HT-29 (cell line): ENCODE data around the genes SERPINE2 and FAM124B.

DNA sequence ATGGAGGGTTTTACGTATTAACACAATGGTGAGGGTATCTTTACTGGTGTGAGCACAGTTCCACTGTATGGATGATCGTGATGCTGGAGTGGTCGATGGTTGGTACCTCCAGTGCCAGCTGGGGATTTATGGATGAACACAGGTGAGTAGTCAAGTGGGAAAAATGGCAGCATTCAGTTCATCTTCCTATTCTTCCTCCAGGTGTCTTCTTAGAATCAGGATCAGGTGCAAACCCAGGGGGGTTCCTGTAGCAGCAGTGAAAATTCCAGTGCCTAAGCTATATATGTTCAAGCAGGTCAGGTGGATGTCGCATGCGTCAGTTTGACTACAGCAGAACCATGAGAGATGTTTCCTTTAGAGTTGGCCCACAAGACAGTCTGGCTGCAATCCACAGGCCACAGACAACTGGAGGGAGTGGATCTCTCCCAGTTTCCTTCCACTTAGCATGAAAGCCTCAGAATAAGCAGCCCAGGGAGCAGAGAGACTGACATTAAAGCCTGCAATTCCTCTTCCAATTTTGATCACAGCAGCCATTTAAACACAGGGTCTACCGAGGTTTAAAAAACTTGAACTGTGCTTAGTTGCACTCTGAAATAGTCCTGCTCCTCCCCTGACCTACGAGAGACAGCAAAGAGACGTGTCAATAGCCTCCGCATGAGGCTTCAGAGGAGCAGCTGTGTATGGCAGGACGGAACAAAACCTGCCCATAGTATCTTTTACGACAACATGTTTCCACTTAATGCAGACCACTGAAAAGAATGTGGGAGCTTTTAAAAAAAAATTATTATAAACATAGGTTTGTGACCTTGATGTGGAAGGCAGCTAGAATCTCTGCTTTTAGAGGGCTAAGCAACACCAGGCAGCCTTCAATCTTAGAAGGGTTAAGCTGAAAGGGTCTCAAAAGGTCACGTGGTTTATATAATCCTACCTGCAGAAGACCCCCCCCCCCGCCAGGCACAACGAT is 997 bp upstream of the KCNE4 start:
- RAMPAGE, long total RNA: no peak

GRCh38 chr2:223587999-223588369 is 14.2 kb downstream of the SCG2 start:
- RAMPAGE, long total RNA: no peak

GRCh38 chr2:223815227-223815700 is 22.1 kb downstream of the AP1S3 start:
- RAMPAGE, long total RNA: no peak

GRCh38 chr2:223870057-223870284 is 32.6 kb upstream of the AP1S3 start:
- RAMPAGE, long total RNA: no peak

DNA sequence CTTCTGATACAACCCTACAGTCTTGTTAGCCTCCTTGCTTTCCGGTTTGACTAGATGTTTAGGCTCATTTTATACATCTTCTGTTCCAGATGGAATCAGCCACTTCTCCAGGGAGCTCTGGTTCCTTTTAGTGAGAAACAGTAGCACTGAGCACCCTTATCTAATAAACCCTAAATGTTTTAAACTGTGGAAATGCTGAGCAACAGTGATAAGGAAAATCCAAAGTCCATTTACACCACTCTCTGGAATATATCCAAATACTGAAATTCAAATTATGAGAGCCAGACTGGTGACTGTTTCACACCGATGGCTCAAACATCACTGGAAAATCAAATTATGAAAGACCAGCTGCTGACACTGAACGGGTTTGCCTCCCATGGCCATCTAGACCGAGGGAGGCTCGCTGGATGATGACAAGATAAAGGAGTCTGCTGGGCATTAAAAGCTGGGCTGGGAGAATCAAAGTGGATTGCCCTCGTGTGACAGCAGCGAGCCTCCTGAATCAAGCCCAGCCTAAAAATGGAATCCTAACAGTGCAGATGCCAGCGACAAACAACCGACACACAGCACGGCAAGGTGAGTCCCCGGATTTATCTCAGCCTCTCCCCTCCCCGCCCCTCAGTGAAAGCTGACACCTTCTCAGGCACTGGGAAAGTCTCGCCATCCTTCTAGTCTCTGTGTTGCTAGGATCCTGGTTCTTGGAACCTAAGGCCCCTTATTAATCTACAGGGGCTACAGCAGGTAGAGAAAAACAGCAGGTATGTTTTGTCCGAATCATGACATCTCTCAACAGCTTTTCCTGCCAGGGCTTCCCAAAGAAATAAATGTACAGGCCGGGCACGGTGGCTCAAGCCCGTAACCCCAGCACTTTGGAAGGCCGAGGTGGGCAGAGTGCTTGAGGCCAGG is 30.3 kb downstream of the SERPINE2 start:
- RAMPAGE, long total RNA: no peak

DNA sequence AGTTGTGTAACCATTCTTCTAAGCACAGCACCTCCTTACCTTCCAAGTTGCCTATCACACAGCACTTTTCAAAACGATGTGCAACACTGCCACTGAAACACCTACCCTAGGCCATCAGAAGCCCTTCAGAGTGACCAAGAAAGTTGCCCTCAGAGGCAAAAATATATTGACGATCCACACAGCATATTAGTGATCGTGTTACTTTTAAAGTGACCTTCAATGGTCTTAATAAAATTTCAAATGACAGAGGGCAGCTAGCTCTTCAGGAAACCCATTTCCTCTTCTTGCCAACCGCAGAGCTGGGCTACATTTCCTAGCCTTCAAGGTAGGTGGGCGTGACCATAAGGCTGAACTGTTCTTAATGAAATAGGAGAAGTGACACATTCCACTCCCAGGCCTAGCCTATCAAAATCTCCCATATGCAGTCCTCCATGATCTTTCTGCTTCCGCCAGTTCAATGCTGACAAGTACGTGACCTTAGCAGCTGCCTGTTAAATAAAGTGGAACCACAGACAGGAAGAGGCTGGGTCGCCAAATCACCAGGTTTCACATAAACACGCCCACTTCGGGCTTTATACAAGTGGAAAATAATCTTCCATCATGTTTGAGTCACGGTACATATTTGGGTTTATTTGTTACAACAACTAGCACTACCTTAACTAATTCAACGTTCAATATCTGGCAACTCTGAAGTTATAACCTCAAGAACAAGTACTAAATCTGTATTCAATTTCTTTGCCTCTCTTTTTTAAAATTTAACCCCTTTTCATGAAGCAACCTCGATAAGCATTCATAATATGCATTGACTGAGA is 13.2 kb downstream of the SERPINE2 start:
- RAMPAGE, long total RNA: no peak

DNA sequence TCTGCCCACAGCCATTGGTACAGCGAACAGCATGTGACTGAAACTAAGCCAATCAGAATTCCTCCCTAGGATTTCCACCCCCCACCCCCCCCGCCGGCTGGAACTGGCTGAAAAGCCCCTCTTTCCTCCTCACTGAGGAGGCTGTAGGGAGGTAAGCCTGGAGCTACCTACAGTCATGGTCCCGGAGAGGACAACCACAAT is 7.5 kb downstream of the SERPINE2 start:
- RAMPAGE, long total RNA: no peak

DNA sequence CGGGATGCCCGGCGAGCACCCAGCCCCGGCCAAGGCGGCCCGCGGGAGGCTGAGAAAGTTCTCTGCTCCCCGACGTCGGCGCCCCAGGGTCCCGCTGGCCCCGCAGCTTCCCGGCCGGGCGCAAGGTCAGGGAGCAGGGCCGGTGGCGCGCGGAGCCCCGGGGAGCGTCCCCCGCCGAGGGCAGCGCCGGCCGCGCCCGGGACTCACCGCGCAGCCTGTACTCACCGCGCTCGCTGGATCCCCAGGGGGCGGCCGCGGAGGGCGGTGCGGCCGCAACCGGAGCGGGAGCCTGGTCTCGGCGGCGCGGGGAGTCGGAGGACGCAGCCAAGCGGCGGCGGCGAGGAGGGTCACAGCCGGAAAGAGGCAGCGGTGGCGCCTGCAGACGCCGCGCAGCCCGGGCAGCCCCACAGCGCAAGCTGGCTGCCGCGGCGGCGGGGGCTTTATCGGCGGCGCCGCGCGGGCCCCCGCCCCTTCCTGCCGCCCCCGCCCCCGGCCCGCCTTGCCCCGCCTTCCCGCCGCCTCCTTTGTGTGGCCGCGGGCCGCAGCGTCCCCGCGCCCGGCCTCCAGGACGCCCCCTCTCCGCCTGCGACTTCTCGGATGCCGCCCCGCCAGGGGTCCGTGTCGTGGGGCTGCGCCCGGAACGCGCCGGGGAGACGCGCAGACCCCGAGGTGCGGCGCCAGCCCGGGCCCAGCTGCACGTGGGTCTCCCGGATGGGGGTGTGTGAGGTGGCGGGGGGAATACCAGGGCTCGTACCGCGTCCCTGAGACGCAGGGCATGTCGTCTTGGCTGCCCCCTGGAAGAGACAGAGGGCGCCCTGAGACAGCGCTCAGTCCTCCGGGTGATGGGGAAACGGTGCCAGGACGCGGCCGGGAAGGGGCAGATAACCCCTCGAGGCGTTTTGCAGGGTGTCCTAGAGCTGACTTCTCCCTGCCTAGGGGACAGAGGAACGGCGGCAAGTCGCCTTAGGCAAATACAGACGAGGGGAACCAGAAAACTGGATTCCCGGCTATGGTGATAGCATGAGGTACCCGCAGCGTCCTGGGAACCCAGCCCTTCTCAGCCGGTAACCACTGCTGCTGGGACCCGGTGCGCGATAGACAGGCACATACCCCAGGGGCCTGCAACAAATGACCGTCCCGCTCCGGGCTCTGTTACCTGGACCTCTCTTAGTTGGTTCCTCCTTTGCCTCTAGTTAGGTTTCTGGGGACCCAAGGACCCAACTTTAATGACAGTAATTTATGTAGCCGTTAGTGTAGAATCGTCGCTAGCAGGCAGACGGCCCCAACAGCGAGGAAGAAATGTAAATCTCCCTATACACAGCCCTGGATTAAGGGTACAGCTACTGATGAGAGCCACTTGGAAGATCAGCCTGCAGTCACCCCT is at the start of gene SERPINE2:
SERPINE2 (minus strand) TSS at position 413 of the 1,384 bp plus-strand sequence.
- RAMPAGE, long total RNA: no peak

DNA sequence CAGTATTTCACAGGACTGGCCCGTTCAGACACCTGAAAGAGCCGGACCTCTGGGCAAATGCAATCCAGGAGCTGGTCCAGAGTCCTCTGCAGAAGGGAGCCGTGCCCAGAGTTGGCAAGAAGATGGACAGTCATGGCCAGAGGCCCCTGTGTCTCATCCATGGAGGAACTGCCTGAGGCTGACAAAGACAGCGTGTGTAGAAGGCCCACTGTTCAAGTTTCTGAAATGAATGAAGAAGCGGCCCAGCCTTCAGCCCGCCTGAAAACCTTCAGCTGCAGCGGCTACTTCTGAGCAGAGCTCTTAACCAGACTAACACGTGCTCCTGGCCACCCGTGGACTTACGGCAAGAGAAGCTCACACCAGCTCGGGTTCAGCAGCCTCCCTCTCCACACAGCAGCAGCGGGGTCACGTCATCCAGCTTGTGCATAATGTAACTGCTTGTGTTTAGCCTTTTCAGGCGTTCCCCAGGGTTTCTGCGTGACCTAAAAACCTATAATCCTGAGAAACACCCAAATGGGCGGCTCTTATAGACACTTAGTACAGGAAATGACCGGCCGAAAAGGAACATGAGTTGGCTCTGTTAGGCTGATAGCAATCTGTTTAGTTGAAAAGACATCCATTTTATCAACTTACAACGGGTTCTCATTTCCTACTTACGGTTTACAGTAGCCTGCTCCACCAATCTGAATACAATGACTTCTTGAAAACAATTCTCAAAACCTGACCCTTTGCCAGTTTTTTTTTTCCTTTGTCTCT is at the start of gene FAM124B:
FAM124B (minus strand) TSS at position 500 of the 756 bp plus-strand sequence.
- RAMPAGE, long total RNA: no peak

DNA sequence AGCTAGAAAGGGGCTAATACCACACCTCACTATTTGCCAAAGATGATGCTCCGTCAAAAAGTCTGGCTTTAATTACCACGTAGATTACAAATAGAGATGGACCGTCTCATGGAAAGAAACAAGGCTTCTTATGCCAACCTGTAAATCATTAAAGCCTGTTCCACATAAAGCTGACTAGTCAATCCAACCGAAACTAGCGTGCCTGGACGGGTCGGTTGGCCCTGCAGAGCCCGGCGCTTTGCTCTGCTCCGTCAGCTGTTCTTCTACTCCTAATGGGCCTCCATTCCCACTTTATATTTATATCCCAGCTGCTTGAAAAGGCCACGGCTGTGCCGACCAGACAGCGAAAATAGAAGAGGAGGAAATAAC is 10.1 kb upstream of the FAM124B start:
- RAMPAGE, long total RNA: no peak

DNA sequence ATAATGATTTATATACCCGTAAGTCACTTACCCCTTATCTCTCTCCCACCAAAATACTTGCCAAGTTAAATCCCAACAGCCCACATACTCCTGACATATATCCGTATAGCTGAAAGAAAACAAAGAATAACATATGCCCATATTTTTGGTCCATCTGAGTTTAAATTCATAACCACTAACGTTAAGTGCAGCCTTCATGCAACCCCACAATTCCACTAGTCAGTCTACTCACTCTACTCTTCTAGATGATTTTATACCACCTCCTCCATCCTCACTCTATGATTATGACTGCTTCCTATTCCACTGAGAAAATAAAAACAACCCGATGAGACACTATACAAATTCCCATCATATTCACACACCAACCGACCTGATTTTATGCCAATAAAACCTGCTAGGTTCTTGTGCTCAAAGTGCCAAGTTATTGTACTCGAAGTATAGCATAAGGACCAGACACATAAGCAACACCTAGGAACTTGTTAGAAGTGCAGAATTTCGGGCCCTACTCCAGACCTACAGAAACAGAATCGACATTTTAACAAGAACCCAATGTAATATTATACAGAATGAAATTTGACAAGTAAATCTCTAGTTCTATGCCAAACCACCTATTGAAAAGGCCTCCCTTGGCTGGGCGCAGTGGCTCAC is 26.9 kb downstream of the CUL3 start:
- RAMPAGE, long total RNA: no peak

DNA sequence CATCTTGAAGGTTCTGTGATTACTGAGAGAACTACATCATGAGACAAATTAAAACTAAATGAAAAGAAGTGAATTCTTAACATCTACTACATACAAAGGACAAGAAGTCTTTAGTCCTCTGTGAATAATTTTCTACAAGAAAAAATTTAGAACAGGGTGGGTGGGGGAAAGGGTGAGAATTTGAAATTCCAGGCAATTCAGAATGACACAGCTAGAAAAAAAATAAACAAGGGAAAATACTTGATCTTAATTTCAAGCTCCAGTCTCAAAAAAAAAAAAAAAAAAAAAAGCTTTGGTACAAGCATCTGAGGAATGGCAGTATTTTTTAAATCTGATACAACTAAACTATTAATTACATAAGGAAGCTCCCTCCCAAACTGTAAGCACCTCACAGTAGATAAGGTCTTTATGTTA is 15.5 kb downstream of the CUL3 start:
- RAMPAGE, long total RNA: no peak

- RAMPAGE, long total RNA: no peak
Observed at GRCh38 chr2:224835282-224835798, 119.2 kb upstream of the CCDC195 start.

DNA sequence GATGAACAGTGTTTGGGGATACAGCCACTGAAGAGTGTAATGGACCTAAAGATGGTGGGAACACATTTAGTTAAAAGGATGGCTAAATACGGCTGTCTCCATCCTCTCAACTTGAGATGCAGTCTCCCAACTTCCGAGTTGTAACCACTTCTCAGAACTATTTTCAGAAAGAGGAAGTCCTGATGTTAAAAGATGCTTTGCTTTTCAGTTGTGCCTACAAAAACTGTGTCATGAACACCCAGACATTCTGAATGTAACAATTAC is 148.0 kb downstream of the DOCK10 start:
- RAMPAGE, long total RNA: no peak

- RAMPAGE, long total RNA: no peak
Observed at GRCh38 chr2:224946698-224947554, 95.3 kb downstream of the DOCK10 start.

DNA sequence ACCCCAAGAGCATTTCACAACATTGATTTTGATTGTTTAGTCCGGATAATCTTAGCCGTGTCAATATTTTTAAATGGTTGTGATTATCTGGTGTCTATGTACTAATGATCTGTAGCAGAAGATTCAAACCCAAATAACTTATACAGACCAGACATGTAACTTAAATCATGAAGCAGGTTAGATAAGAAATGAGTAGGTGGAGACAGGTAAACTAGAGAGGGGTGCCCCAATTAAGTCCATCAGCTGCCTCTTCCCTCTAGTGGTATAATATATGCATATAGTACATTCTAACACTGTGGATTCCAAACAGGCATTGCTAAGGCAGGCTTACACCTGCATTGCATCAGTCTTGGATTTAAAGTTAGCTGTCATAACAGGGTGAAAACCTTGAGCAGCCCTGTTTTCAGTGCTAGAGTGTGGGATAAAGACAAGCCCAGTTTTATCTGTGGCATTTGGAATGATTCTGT is 63.4 kb downstream of the NYAP2 start:
- RAMPAGE, long total RNA: no peak

- RAMPAGE, long total RNA: no peak
Observed at GRCh38 chr2:226087597-226088251, 688.2 kb downstream of the NYAP2 start.

DNA sequence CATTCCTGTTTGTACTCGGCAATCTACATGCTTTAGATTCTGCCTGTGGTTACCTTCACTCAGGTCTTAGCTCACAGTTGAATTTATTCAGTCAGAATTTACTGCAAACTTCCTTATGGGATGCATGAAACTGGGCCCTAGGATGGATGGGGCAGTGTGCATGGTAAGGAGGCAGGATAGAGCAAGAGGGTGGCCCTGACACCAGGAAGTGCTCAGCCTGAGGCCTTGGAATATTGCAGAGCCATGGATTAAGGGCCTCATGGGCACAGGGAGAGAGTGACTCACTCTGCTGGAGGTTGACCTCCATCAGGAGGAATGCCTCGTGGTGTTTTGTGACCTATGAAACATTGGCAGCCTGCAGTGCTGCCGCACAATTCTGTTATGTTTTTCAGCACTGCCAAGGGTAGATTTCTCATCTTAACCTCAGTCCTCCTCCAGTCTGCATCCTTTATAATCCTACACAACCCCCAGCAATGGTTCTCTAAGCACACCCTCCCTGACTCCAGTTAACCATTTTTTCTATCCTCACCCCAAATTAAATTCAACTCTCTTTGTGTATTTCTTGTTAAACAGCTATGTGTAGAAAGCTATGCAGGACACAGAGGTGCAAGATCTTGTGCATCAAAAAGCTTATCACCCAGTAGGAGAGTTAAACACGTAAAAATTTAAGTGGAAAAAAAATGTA is 321.2 kb downstream of the IRS1 start:
- RAMPAGE, long total RNA: no peak

DNA sequence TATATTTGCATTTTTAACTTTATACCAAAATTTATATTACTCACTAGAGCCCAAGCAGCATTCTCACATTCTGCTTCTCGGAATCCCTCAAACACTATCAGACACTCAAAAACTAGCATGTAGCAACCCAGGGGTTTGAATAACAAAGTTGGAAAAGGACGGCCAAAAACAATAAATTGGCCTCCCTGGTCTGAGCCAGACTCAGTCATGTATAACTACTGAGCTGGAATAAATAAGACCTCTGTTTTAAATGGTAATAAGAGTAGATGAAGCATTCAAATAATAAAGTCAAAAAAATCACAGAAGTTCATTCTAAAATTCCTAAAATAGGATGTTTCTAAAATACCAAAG is 290.9 kb downstream of the IRS1 start:
- RAMPAGE, long total RNA: no peak

DNA sequence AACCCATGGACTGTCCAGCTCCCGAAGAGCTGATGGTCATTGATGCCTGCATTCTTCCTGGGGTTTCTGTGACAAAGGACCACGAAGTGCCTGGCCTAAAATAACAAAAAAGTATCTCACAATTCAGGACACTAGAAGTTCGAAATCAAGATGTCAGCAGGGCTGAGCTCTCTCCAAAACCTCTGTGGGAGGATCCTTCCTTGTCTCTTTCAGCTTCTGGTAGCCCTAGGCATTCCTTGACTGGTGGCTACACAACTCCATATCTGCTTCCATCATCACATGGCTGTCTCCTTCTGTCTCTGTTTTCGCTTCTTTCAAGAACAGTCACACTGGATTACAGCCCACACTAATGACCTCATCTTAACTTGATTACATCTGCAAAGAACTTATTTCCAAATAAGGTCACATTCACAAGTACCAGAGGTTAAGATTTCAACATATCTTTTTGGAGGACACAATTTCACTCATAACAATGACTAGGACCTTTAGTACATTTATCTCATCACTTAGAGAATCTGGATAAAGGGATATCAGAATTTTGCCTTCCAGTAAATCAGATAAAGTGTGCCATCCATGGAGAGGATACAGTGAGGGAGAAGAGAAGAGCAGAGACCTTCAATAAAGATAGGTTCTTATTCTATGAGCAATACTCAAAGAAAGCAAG is 275.2 kb downstream of the IRS1 start:
- RAMPAGE, long total RNA: no peak